A673 (cell line): ENCODE data around the gene ERC1.

DNA sequence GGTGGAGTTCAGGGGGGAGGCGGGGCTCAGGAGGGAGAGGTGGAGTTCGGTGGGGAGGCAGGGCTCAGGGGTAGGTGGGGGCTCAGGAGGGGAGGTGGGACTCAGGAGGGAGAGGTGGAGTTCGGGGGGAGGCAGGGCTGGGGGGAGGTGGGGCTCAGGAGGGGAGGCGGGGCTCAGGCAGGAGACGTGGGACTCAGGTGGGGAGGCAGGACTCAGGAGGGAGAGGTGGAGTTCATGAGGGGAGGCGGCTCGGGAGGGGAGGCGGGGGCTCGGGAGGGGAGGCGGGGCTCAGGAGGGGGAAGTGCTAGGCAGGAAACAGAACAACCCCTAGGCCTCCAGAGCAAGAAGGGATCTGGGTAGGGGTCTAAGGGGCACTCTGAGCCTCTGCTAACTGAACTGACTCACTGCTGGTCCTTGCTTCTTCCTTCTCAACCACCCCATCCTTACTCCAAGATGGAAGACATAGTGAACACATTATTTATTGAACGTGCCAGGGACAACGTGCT, 37.1 kb downstream of the IQSEC3 start:
- PRO-cap: no peak

DNA sequence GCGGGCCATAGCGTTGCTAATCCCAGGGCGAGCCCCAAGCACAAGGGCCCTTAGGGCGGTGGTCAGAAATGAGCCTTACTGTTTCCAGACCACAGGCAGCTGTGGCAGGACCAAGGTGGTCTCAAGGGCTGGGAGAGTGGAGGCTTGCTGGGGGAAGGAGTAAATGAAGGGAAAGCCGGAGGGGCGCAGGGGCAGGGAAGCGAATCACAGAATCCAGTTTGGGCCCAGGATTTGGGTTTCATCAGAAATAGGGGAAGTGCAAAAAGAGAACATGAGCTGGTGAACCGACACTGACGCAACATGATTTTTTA, 1.8 kb downstream of the SLC6A12 start:
- PRO-cap: no peak

GRCh38 chr12:372110-372681, 16.9 kb downstream of the KDM5A start:
- PRO-cap: no peak

DNA sequence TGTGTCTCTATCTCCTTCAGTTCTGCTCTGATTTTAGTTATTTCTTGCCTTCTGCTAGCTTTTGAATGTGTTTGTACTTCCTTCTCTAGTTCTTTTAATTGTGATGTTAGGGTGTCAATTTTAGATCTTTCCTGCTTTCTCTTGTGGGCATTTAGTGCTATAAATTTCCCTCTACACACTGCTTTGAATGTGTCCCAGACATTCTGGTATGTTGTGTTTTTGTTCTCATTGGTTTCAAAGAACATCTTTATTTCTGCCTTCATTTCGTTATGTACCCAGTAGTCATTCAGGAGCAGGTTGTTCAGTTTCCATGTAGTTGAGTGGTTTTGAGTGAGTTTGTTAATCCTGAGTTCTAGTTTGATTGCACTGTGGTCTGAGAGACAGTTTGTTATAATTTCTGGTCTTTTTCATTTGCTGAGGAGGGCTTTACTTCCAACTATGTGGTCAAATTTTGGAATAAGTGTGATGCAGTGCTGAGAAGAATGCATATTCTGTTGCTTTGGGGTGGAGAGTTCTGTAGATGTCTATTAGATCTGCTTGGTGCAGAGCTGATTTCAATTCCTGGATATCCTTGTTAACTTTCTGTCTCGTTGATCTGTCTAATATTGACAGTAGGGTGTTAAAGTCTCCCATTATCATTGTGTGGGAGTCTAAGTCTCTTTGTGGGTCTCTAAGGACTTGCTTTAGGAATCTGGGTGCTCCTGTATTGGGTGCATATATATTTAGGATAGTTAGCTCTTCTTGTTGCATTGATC, 15.4 kb downstream of the KDM5A start:
- PRO-cap: no peak

DNA sequence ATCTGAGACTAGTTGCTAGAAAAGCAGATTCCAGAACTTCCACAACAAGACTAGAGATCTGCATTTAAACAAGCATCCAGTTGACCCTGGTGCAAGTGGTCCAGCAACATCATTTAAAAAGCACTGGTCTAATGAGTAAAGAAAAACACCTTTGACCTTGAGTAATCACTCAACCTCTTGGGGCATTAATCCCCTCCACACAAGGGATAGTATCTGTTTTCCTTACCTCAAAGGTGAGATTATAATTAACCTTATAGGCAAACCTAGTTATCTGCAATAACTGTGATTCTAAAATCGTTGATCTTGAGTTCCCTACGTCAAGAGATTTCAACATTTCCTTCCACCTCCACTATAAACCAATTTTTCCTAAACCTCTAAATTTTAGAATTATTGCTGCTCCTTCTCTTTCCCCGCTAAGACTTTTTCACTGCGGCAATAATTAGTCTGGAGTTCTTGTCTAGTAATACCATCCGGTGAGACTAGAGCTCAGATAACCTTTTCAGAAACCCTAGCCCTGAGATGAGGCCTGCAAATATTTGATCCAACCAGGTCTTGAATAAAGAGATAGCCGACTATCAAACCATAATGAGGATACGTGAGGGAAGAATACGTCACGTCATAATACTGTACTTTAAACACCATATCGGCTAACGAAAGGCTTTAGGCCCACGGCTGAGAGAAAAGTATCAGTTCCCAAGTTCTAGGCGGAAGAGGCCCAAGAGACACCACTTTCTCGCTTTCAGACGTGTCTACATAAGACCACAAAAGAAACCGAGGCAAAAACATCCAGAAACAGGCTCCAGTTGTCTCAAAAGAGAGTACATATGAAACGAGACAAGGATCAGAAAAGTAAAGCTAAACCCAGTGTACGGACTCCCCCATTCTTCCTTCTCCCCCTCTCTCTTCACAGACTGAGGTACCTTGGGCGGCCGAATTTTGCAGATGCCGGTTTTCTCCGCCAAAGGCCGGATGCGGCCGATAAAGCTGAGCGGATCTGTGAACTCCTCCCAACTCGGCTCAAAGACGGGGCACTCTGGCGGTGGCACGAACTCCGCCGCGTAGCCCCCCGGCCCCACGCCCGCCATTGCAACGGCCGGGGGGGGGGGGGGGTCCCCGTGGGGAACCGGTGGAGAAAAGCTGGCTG, 741 bp downstream of the KDM5A start:
- PRO-cap: bidirectional peak, plus-strand start at position 696 of the sequence, minus-strand start at position 418 of the sequence; bidirectional peak, plus-strand start at position 1,020 of the sequence, minus-strand start at position 1,035 of the sequence

GRCh38 chr12:461381-462164, 1.8 kb downstream of the B4GALNT3 start:
- PRO-cap: no peak

DNA sequence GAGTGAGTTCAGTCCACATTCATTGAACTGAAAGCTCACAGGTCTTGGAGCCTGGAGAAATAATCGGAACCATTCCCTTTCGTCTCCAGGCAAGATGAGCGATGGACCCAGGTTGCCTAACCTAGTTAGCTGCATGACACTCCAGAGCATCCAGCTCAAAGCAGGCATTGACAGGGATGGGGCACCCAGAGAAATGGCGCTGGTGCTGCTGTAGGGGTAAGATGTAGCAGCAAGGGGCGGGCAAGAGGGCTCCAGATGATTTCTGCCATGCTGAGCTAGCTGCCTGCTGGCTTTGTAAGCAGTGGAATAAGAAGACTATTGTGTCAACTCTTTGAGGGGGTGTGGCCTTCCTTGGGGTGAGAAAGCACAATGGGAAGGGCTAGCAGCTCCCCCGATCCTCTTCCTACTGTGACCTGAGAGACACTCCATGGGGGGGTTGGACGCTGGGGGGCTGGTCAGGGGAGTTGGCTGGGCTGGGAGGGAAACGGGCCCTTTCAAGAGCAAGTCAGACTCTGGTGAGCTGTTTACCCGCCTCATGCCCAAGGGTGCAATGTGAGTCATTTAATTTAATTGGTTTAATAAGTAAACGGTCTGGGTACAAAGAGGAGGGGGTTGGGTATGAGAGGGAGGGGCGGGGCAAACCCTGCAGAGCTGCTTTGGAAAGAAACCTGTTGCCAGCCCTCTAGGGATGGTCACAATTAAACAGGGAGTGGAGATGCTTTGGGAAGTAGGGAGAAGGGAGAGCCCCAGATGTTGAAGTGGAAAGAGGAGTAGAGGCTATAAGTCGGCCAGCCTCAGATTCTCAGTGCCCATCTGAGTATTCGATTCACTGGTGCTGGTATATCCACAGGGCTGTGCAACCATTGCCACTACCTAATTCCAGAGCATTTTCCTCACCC, 50.5 kb downstream of the B4GALNT3 start:
- PRO-cap: bidirectional peak, plus-strand start at position 691 of the sequence, minus-strand start at position 552 of the sequence

DNA sequence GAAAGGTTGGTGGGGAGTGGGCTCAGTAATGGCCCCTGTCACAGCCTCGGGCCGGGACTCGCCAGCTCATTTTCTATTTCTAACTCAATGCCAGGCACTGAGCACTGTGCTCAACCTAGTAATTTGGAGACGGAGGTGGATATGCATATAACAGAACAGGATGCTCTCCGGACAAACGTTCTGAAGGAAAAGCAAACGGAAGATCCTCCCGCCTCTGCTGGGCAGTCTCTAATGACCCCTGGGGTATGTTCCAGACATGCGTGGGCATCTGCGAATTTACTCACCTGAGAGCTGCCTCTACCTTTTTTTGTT, 32.2 kb downstream of the NINJ2 start:
- PRO-cap: no peak

GRCh38 chr12:728747-729212, 23.6 kb upstream of the WNK1 start:
- PRO-cap: no peak

- PRO-cap: no peak
These were observed 64.2 kb downstream of the WNK1 start for GRCh38 chr12:816552-817091.

- PRO-cap: no peak
These were observed 90.4 kb downstream of the RAD52 start for GRCh38 chr12:858965-859713.

DNA sequence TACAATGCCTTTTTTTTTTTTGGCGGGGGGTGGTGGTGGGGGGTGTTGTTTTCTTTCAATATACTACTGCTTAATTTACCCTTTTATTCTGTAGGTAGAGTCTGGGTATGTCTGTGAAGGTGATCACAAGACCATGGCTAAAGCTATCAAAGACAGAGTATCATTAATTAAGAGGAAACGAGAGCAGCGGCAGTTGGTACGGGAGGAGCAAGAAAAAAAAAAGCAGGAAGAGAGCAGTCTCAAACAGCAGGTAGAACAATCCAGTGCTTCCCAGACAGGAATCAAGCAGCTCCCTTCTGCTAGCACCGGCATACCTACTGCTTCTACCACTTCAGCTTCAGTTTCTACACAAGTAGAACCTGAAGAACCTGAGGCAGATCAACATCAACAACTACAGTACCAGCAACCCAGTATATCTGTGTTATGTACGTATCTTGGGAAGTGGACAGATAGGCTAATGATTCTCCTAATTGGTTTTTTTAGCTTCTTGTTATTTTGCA, 88.5 kb downstream of the RAD52 start:
- PRO-cap: no peak

GRCh38 chr12:991001-991462, at the start of gene ERC1:
ERC1 (plus strand) TSS chr12:991223.
- PRO-cap: bidirectional peak, plus-strand start at chr12:991263, minus-strand start at chr12:991097

DNA sequence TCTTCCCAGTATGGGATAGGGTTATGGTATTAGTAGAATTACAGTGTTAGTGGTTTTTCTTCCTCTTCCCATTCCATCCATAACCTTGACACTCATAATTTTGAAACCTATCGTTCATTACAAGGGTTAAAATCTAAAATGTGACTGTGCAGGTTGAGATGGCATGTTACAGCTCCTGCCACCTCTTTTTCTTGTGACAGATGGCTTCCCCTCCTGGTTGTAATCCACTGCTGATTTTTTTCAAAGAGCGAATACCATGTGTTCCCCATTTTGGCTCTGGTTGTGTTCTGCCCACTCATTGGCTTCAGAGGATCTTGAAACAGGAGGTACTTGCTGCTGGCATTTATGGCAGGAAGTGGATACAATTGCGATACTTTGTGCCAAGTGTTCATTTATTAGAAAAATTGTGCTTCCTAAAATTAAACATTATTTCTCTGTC, 57.2 kb downstream of the ERC1 start:
- PRO-cap: bidirectional peak, plus-strand start at position 298 of the sequence, minus-strand start at position 229 of the sequence

DNA sequence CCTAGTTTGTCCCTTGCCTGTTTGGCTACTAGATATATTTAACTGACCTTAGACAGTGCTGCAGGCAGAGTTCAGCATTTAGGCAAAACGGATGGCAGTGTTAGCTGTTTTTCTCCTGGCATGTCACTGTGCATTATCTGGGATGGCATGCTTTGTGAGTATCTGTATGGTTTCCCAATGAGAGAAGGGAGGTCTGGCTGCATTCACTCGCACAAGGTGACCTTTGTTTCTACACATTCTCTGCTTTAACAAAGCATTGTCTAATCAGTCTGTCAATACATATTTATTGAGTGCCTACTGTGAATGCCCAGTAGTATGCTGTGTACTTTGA, 63.4 kb downstream of the ERC1 start:
- PRO-cap: no peak

- PRO-cap: no peak
These were observed 92.3 kb downstream of the ERC1 start for GRCh38 chr12:1083020-1084031.

- PRO-cap: no peak
These were observed 108.1 kb downstream of the ERC1 start for GRCh38 chr12:1099013-1099636.

DNA sequence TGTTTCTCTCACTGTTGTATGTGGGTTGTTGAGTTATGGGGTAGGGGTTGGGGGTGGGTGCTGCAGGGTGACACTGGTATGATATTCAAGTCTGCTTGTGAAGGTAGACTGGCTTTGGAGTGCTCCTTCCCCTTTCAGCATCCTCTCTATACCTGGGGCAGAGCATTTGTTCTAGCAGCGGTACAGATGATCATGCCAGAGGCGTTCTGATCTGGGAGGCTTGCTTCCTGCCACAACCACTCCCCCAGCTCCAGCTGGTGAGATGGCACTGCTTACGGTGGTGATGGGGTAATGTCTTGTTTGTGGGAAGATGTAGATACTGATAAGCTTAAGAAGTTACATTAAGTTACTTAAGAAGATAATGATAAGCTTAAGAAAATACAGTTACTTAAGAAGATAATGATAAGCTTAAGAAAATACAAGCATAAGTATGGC, 131.8 kb downstream of the ERC1 start:
- PRO-cap: no peak

DNA sequence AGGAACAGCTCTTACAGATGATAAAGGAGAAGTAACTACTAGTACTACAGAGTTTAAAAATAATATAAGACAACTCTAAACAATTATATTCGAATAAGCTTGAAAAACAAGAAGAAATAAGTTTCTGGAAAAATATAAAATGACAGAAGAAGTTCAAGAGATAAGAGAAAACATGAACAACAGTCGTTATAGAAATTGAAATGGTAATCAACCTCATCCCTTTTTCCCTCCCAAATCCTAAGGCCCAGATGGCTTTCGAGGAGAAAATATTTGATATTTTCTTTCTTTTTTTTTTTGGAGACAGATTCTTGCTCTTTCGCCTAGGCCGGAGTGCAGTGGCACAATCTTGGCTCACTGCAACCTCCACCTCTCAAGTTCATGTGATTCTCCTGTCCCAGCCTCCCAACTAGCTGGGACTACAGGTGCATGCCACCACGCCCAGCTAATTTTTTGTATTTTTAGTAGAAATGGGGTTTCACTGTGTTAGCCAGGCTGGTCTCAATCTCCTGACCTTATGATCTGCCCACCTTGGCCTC, 133.8 kb downstream of the ERC1 start:
- PRO-cap: no peak

DNA sequence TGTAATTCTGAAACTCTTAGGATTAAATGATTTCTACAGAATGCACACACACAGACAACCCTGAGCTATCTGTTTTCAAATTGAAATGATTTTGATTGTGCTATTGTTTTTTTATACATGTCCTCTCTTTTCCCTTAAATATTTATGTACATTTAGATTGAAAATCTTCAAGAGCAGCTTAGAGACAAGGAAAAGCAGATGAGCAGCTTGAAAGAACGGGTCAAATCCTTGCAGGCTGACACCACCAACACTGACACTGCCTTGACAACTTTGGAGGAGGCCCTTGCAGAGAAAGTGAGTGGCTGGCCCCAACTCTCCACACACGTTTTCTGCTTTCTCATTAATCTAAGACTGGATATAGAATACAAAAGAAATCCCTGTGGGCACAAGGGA, 189.4 kb downstream of the ERC1 start:
- PRO-cap: no peak